Bronchus (tissue), 1 donor: ENCODE measurements around a stretch of chr9.

DNA sequence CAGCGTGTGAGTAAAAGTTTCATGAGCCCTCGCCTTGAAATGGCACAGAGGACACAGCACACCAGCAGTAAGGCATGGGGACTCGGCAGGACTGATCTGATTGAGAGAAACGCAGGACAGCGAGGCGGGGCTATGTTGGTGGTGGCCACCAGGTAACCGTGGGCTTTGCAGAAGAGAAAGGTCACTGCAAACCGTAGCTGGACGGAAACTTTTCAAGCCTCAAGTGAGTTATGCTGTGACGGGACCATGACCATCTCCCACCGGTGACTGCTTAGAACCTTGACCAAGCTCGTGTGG, 1.2 kb upstream of the LPAR1 start:
- PRO-cap: bidirectional peak, plus-strand start at position 170 of the sequence, minus-strand start at position 93 of the sequence

DNA sequence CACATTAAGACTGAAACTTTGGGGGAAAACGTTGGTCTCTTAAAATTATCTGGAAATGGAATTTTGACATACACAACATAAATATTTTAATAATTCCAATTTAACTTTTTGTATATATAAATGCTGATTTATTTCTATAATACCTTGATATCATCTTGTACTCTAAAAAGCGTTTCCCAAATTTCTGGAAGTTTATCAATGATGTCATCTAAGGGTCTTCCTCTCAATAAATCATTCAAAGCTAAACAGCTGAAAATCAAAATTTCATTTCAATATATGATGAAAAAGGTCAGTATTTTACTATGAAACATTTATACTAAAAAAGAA, 55.1 kb upstream of the OR2K2 start:
- PRO-cap: no peak

GRCh38 chr9:111578688-111579142, 20.7 kb downstream of the PTGR1 start:
- PRO-cap: no peak

GRCh38 chr9:111899971-111900418, 3.4 kb downstream of the UGCG start:
- PRO-cap: no peak

DNA sequence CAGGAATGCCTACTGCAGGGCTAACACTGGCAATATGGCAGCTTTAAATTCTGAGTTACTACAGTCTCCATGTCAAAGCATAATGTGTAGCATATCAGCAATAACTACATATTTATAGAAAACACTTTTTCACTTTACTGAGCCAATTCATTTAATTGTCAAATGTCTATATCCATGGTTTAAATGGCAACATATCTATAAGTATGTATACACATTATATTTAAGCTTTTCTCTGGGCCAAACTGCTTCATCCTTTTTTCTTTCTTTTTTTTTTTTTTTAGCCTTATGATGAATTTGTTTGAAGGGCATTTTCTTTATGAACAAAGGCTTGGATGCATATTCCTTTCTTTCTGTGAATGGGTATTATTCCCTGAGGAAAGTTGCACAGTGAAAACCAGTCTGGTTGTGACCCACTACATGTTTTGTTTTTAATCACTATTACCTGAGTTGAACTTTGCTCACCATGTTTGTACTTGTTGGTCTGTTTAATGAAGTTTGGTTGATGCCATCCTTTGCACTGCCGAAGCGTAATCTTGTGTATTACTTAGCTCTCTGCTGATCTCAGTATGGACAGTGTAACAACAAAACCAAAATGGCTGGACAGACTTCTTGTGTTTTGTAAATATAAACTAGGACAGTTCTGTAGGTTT, 38.0 kb downstream of the UGCG start:
- PRO-cap: no peak

GRCh38 chr9:112041579-112042386, 133.3 kb downstream of the SUSD1 start:
- PRO-cap: no peak

DNA sequence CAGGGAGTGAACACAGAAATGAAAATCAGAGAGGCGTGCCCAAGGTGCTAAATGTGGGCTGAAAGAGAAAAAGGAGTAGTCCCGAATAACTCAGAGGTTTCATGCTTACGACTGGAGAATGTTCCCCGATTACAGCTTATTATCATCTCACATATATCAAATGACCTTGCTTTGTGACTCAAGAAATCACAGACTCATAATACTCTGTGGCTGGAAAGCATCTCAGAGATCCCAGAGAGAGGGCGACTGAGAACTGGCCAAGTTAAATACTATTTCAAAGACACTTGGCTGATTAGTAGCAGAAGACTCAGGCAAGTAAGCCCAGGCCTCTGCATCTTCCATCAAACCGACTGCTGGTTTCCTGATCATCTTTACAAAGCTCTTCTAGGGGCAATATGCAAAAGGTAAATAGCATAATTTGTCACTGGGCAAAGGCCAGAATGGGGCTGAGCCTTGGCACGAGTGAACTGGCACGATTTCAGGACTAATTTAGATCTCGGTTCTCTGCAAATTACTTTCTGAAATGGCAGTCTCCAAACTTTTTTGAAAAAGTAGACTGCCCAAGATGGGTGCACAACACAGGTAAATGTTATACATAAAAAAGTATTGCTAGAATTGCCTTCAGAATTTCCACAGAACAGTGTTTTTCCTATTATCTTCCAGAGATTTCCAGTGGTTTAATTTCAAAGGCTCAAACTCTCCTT, 125.8 kb downstream of the SUSD1 start:
- PRO-cap: no peak

DNA sequence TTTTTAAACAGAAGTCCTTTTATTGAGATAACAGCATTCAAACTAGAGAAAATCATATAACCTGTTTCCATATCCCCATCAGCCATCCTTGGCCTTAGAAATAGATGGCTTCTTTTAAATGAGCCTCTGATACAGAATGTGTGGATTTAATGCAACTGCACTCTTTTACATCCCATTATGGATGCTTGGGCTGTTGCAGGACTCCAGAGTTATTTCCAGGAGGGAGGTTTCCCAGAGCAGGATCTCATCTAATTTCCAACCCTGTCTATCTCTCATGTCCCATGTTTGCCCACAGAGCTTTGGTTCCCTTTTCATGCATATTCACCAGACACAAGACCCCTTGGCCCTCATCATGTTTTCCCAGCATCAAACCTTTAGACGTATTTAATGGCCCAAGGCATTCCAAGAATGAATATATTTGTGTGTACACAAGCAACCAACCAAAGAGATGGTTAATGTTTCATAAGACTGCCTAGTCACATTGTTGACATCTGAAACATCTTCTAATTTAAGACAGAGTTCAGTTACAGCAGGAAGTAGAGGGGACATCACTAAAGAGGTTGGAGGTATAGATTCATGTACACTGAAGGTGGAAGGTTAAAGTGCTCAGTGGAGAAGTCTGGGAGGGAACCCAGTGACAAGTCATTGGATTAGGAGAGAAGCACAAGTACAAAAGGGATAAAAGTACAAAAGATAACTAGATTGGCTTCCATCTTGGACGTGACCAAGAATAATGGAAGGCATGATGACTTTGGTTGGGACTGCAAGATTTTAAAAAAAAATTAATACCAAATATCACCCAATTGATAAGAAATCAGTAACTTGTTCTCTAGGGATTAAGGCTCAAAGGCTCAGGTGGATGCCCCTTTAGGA, 49.2 kb downstream of the SUSD1 start:
- PRO-cap: no peak

DNA sequence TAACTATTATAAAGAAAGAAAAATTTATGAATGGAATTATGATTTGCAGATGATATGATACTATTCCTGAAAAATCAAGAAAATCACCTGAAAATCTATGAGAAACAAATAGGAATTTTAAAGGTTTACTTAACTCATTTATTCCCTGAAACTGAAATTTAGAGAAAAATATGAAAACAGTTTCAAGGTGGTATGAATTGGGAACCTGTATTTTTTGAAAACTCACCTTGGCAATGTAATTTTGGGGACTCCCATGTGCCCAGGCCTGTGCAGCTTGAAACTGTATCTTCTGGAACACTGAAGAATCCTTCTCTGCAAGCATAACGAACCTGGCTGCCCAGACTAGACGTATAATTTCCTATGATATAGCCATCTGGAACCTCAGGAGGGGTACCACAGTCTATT, 33.0 kb downstream of the SUSD1 start:
- PRO-cap: no peak

DNA sequence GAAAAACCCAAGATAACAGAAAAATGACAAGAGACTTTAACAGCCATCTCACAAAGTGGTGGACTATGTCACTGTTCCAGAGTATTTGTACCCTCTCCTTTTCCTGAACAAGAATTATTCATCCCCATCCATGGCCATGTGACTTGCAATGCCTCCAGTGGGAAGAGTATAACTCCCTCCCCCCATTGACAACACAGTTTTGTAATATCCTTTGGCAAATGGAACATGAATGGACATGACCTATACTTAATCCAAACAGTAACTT, 33.9 kb downstream of the PTBP3 start:
- PRO-cap: no peak

GRCh38 chr9:112334316-112335049, 1.1 kb upstream of the PTBP3 start:
- PRO-cap: bidirectional peak, plus-strand start at chr9:112334693, minus-strand start at chr9:112334644

DNA sequence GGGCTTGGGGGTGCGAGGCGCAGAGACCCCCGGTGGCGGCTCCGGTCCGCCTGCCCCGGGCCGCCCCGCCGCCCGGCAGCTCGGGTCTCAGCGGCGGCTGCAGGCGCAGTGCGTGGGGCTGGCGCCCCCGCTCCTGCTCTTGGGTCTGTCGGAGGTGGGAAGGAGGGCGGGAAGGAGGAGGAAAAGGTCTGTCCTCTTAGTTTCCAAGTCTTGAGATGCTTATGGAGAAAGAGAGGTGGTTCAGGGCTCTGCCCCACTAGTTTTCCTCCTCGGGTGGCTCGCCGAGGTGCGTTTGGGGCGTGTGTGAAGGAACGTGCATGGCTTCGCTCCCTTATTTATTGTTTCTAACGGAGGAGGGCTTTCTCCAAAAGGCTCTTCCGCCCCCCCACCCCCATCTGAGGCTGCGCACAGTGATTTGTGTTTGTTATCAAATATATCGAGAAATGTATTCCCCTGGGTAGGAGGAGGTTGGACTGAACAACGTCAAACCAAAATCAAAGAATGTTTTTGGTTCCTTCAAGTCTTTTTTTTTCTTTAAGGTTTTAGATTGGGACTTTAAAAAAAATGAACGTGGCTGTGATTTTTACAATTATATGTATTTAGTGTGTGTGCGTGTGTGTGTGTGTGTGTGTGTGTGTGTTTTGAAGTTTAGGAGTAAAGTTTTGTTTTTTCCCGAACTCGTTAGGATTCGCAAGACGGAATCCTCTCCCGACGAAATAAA, 868 bp downstream of the KIAA1958 start:
- PRO-cap: unidirectional peak, minus-strand start at position 397 of the sequence

GRCh38 chr9:112731713-112732428, 14.0 kb upstream of the INIP start:
- PRO-cap: no peak

GRCh38 chr9:113315557-113316489, 12.6 kb upstream of the RNF183 start:
- PRO-cap: no peak

DNA sequence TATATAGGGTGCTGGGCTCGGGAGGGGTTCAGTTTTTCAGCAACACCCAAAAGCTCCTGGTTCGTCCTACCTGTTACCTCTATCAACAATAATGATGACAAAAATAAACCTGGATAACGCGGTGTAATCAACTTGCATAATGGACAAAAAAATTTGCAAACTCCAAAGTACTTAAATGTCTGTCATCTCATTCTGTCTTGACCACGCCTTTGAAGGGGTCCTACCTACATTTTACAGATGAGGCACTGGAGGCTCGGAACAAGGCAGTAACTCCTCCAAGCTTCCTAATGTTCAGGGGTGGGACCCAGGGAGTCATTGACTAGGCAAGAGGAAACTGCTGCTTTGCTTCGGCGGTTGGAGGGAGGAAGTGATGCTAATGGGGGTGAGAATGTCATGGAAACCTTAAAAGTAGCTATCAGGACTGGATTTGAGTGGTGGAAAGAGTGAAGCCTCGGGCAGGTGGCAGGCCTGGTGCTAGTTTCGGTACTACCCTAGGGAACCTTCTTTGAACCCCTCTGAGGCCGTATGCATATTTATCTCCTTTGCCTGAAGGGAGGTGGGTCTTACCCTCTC, 1.5 kb downstream of the BSPRY start:
- PRO-cap: no peak

DNA sequence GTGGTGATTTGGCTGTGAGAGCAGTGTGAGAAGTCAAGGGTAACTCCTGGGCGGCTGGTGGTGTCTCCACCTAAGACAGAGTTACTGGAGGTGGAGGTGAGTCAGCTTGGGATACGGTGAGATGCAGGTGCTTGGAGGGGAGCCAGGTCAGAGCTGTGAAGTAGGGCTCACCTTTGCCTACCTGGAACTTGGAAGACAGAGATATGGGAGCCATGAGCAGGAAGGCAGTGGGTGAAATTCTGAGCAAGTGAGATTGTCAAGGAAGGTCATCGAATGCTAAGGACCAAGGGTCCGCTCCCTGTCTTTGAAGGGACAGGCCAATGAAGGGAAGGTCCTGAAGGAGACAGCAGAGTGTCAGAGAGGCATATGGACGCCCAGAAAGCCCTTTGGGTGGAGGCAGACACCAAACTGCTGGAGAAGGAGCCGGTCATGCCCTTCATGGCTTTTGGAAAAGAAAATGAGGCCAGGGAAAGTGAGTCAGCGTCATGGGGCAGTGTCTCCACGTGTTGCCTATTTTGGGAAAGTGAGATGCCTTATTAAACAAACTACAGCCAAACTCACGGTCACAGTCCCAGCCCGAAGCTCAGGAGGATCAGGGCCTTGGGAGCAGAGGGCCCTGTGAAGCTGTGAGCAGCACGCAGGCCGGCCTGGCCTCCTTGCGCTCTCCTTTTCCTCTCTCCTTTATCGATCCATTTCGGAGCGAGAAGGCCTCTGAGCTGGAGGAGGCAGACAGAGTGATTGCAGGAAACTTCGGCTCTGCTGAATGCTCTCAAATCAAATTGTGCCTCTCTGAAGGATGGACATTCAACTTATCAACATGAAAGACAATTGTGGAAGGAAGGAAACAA, 24.9 kb downstream of the RGS3 start:
- PRO-cap: no peak

GRCh38 chr9:113557450-113558017, 94.0 kb downstream of the RGS3 start:
- PRO-cap: no peak

- PRO-cap: no peak
These were observed 120.2 kb downstream of the RGS3 start for GRCh38 chr9:113583612-113584273.

DNA sequence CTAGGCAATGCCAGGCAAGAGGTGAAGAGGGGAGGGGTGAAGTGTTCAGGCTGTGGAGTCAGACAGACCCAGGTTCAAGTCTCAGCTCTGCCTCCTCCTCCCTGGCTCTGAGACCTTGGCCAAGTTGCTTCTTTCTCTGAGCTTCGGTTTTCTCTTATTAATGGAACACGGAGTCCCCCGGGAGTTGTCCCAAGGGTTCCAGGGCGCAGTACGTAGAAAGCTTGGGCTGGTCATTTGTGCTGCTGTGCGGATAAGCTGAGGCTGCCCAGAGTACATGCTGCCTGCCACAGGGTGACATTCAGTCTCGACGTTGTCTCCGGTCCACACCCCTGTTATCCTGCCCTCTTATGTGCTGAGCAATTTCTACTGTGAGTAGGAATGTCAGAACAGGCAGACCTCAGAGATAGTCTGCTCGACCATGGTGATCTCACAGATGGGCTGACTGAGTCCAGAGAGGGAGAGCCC, 123.8 kb downstream of the RGS3 start:
- PRO-cap: no peak

GRCh38 chr9:113650438-113651059, 187.0 kb downstream of the RGS3 start:
- PRO-cap: no peak